Mucosa of descending colon (tissue), 1 donor: ENCODE measurements around the genes PPCS, TMEM125 and CDC20.

- PRO-cap = bidirectional peak, plus-strand start at chr1:42172975, minus-strand start at chr1:42172803
These were observed 8.0 kb upstream of the GUCA2A start for GRCh38 chr1:42172291-42173148.

- PRO-cap = no peak
These were observed 50.0 kb upstream of the GUCA2A start for GRCh38 chr1:42214562-42214929.

DNA sequence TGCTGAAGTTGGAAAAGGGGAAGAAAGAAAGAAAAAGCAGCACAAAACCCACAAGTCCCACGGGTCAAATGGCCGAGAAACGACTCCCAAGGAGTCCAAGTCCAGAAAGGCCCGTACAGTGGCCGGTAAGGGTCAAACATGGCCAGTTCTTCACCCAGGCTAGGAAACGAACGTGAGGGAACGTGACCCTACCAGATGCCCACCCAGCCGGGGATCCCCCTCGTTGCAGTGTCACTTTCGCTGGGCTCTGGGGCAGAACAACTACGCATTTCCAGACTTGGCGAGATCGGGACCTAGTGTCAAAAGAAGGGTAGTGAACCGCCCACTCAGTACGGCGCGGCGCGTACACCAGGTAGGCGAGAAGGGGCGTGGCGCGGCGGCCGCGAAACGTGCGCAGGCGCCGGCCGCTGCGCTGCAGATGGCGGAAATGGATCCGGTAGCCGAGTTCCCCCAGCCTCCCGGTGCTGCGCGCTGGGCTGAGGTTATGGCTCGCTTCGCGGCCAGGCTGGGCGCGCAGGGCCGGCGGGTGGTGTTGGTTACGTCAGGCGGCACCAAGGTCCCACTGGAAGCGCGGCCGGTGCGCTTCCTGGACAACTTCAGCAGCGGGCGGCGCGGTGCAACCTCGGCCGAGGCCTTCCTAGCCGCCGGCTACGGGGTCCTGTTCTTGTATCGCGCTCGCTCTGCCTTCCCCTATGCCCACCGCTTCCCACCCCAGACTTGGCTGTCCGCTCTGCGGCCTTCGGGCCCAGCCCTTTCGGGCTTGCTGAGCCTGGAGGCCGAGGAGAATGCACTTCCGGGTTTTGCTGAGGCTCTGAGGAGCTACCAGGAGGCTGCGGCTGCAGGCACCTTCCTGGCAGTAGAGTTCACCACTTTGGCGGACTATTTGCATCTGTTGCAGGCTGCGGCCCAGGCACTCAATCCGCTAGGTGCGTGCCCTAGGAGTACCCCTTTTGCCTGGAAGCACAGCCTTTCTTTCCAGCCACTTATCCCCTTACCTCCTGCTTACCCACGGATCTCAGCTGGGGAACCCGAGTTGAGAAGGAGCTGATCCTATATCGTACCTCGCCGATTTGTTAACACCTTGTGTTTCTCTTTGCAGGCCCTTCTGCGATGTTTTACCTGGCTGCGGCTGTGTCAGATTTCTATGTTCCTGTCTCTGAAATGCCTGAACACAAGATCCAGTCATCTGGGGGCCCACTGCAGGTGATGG, at the start of gene PPCS:
TSS of gene PPCS (plus strand) at position 396 of the 1,210 bp plus-strand sequence.
- PRO-cap = bidirectional peak, plus-strand start at position 417 of the sequence, minus-strand start at position 301 of the sequence; bidirectional peak, plus-strand start at position 806 of the sequence, minus-strand start at position 787 of the sequence

GRCh38 chr1:42484484-42484683, 21.3 kb downstream of the CCDC30 start:
- PRO-cap = no peak

DNA sequence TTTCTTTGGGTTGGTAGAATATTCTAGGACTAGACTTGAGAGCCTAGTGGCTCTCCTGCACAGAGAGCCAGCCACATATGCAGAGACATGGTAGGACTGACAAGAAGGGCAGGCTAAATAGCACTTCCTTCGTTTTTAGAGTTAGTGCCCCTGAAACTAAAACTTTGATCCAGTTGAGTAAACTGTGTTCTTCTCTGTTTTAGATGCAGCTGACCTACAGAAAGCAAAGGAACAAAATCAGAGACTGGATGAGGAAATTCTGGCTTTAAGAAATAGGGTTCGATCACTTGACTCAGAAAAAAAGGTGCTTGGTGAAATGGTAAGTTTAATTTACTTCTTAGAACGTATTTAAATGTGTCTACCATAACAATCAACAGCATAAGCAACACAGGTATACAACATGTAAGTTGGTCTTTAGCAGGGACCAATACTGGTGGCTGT, 33.8 kb downstream of the CCDC30 start:
- PRO-cap = no peak

DNA sequence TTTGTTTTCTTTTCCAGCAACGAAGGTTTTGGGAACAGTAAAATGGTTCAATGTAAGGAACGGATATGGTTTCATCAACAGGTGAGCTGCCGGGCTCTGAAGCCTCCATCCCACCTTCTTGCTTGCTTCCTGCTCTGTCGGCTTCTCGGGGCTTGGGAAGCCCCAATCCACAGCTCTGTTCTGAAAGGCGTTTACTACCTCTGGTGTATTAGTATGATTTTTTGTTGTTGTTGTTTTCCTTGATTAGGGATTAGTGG, 1.1 kb downstream of the YBX1 start:
- PRO-cap = no peak

DNA sequence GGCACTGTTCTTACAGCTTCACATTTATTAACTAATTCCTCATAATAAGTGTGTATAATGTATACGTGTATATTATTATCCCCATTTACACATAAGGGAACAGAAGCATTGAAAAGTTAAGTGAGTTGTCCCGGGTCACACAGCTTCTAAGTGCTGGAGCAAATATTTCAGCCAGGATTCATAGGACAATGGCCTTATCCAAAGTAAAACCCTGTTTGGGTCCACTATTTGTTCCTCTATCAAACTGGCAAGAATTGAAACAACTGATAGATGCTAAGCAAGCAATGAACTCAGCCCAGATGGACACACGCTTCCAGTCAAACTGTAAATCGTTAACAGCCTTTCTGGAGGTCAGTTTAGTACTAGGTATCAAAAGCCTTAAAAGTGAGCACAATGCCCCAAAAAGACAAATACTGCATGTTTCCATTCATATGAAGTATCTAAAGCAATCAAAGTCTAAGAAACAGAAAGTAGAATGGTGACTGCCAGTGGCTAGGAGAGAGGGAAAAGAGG, 742 bp upstream of the SVBP start:
- PRO-cap = no peak

DNA sequence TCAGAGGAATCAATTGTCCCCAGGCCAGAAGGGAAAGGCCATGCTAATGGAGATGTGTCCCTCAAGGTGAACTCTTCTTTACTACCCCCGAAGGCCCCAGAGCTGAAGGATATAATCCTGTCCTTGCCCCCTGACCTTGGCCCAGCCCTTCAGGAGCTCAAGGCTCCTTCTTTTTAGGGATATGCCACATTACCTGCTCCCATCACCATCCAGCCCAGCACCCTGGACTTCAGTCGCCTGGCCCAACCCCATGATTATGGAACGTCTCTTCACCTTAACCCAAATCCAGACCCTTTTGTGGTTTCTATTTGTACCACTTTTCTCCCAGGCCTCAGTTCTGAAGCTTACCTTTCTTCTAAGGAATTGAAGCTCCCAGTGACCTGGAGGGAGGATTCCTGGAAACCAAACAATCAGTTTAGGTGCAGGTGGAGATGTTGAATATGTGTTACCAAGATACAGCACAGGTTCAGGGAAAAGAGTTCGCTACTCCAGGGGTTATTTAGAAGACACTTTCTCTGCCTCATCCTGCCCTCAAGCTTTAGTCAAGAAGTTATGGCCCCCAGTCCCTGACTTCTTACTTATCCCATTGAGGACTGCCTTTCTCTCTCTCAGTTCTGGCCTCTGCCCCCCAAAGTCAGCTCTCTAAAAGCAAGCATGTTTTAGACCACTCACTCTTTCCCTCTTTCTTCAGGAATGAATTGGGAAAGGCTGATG, 3.2 kb upstream of the ZNF691 start:
- PRO-cap = no peak

- PRO-cap = no peak
These were observed 1.8 kb upstream of the ZNF691 start for GRCh38 chr1:42844341-42845299.

- PRO-cap = no peak
These were observed 35.8 kb downstream of the SLC2A1 start for GRCh38 chr1:42922782-42923408.

GRCh38 chr1:42942444-42942929, 16.2 kb downstream of the SLC2A1 start:
- PRO-cap = unidirectional peak, minus-strand start at chr1:42942785

GRCh38 chr1:42979758-42980875, 21.4 kb upstream of the SLC2A1 start:
- PRO-cap = bidirectional peak, plus-strand start at chr1:42980094, minus-strand start at chr1:42980024; bidirectional peak, plus-strand start at chr1:42980621, minus-strand start at chr1:42980542

DNA sequence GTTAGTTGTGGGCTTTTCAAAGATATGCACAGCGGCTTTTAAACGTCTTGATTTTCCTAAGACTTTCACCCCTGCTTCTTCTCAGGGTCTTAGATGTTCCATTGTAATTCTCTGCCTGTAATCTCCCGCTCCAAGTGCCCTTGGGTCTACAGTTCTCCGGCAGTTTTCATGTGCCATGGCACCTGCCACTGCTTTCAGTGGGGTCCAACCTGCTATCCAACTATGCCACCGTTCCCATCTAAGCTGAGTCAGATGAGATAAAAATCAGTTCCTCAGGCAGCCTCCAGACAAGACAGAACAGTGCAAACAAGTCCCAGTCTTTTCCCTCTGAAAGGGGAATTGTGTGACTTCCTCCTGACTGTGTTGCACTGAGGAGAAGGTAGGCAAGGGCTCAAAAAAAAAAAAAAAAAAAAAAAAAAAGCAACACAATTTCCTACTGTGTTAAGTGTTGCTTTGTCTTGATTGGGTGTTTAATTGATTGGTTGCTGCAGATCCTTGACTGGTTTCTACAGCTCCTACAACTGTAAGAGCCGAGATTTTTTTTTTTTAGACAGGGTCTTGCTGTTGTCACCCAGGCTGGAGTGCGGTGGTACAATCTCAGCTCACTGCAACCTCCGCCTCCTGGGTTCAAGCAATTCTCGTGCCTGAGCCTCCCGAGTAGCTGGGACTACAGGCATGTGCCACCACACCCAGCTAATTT, 26.4 kb upstream of the CFAP144 start:
- PRO-cap = no peak

DNA sequence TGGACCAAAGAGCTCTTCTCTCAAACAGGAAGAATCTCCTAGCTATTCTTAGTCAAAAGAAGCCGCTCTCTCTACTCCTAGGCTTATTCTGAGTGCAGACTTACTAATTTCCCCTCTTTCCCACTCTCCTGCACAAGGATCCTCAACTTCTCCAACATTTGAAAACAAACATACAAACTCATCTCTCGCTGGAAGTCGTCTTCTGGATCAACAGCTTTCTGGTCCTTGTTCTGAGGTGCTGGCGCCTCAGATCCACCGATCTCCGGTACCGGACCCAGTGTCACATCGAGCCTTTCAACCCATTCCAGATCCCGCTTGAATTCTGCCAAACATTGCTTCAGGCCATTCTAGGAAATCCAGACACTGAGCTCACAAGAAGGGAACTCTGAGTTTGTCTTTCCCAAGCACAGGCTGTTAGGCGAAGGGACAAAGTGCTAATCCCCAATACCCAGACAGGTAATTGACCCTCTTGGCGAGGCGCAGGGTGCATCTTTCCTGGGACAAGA, 732 bp downstream of the EBNA1BP2 start:
- PRO-cap = no peak

GRCh38 chr1:43269637-43270188, at the start of gene TMEM125:
TSS of gene TMEM125 (plus strand) at chr1:43269983.
- PRO-cap = no peak

- PRO-cap = bidirectional peak, plus-strand start at chr1:43284742, minus-strand start at chr1:43284730
These were observed 731 bp downstream of the C1orf210 start for GRCh38 chr1:43284460-43285240.

DNA sequence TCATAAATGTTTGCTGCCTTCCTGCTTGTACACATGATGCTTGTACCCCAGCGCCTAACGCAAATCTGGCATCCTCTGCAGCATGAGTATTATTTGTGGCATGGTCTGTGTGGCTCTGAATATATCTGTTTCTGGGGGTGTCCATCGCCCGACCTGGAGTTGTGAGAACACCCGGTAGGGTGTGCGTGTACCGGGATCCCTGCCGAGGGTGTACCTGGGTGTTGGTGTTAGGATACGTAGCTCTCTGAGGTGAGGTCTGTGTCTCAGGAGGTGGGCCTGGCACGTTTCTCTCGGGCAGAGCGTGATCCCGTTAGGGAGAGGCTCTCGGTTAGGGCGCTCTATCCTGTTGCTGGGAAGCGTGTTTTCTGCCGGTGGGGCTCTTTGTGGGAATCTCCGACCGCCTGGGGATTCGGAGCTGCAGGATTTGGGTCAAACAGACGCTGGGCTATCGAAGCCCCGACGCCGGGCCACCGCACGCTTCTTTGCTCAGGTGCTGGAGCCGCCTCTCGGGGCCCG, 10.4 kb upstream of the CDC20 start:
- PRO-cap = no peak

GRCh38 chr1:43358596-43359412, at the start of gene CDC20:
TSS of gene CDC20 (plus strand) at chr1:43358981.
- PRO-cap = bidirectional peak, plus-strand start at chr1:43358982, minus-strand start at chr1:43358769

DNA sequence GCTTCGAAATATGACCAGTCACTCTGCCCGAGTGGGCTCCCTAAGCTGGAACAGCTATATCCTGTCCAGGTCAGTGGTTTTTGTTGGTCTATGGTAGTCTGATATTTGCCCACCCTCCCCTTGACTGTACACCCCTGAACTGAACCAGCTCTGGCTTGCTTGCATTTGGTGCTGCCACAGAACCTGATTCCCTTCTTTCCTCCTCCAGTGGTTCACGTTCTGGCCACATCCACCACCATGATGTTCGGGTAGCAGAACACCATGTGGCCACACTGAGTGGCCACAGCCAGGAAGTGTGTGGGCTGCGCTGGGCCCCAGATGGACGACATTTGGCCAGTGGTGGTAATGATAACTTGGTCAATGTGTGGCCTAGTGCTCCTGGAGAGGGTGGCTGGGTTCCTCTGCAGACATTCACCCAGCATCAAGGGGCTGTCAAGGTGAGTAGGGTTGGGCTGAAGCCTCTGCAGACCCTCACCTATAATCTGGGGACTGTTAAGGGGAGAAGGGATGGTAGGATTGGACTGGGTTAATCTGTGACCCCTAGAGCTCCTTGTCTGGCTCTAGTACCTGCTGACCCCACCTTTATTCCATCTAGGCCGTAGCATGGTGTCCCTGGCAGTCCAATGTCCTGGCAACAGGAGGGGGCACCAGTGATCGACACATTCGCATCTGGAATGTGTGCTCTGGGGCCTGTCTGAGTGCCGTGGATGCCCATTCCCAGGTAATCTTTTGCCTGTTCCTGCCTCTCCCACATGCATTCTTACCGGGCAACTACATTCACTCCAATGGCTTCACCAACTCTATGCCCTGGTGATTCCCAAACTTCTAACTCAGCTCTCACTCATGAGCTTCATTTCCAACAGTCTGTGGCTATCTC, 2.0 kb downstream of the CDC20 start:
- PRO-cap = no peak

DNA sequence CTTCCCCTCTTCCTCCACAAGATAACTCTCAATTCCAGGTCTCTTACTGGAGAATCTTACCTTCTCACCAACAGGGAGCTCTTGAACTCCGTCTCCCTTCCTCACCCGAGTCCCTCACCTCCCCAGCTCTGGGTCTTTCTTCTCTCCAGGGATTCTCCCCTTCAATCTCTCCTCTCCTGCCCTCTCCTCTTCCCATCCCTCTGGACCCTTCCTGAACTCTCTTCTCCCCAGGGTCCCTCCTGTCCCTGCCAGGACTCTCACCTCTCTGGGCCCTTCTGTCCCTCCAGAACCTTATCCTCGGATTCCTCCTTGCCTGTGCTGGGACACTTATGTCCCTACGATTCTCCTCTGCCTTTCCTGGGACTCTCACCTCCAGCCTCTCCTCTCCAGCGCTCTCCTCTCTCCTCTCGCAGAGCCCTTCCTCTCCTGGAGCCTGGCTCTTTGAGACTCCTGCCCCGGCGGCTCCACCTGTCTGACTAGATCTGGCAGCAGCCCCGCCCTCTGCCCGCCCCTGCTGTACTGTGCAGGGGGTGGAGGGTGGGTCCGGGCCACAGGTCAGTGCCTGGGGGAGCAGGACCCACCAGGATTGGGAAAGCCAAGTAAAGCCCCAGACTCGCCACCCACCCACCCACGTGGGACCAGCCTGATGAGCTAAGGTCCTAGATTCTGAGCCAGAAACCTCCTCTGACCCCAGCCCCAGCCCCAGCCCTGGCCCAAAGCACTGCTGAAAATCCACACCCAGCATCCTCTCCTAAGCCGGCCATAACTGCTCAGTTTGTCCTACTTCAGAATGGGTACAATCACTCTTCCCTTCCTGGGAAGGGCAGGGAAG, 1.7 kb downstream of the ELOVL1 start:
- PRO-cap = bidirectional peak, plus-strand start at position 553 of the sequence, minus-strand start at position 452 of the sequence; bidirectional peak, plus-strand start outside the sequence, minus-strand start at position 760 of the sequence